ENCODE data around the genes PATJ and FOXD3.

DNA sequence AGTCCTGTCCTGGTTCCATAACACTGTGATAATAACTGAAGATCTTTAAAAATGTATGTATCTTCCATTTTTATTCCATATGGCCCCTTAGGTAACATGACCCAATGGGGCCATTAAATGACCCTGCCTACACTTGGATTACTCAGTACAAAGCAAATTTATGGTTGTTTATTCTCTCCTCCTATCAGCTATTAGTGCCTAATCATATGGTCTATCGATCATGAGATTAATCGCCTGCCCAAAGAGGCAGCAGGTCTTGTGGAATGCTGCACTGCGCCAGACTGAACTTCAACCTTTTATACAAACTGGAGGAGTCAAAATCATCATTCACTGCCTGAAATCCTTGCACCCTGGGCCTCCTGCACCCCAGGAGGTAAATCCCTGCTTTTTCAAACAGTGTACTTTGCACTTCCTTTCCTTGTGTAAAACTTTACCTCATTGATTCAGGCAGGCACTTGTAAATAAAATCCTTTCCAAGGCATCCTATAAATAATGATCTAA lies 69.7 kb downstream of the NFIA start:
- PRO-cap, result no peak

GRCh38 chr1:61170087-61170608 lies 87.8 kb downstream of the NFIA start:
- PRO-cap, result no peak

DNA sequence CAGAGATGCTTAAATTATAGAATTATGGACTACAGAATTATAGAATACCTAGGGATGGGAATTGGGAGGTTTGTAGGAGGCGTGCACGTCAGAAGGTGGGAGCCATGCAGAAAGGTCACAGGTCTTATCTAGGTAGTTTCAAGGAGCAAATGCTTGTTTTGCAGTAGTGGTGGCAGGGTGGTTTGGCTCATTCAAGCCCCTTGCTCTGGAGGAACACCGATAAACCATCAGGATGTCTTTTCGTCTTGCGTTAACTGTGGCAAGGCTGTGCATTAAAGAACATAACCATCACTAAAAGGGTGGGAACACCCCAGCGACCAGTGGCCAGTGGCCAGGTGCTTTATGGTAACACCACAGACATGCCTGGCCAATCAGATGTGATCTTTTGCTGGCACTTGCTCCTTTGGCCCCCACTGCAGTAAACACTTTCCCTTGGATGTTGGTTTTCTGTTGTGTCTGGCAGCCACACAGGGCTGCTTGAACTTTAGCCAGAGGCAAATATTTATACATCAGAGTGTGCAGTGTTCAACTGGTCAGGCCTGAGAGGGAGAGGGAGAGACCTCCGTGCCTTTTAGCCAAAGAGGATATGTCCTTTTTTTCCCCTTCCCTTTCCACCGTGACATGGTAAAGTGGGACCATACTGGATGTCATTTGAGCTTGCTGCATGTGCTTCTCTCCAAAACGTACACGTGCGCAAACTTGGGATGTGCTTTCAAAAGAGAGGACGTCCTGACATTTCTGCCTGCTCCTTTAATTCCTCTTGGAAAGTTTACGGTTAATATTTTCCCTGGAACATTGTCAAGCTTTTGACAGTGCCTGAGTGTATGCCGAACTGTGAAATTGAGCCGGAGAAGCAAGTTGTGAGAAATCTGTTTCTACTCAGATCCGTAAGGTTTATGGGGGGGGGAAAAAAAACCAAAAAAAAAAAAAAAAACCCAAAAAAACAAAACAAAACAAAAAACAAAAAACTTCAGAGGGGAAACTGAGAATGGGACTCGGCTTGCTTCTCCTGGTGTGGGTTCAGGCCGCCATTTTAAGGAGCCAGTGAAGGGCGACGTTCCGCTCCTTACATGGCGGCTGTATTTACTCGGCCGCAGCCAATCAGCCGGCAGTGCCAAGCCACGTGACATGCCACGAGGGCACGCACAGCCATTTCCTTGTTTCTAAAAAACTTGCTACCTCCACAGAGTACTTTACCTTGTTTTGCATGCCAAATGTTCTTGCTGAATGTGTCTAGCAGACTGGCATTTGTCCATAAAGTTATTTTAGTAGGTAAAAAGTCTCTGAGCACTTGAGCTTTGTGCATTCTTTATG lies 101.3 kb downstream of the NFIA start:
- PRO-cap, result bidirectional peak, plus-strand start outside the sequence, minus-strand start at position 1,046 of the sequence

- PRO-cap, result no peak
Observed at GRCh38 chr1:61213570-61214117, 131.3 kb downstream of the NFIA start.

GRCh38 chr1:61277205-61277865 lies 195.0 kb downstream of the NFIA start:
- PRO-cap, result unidirectional peak, plus-strand start at chr1:61277620

GRCh38 chr1:61318057-61319059 lies 236.0 kb downstream of the NFIA start:
- PRO-cap, result no peak

DNA sequence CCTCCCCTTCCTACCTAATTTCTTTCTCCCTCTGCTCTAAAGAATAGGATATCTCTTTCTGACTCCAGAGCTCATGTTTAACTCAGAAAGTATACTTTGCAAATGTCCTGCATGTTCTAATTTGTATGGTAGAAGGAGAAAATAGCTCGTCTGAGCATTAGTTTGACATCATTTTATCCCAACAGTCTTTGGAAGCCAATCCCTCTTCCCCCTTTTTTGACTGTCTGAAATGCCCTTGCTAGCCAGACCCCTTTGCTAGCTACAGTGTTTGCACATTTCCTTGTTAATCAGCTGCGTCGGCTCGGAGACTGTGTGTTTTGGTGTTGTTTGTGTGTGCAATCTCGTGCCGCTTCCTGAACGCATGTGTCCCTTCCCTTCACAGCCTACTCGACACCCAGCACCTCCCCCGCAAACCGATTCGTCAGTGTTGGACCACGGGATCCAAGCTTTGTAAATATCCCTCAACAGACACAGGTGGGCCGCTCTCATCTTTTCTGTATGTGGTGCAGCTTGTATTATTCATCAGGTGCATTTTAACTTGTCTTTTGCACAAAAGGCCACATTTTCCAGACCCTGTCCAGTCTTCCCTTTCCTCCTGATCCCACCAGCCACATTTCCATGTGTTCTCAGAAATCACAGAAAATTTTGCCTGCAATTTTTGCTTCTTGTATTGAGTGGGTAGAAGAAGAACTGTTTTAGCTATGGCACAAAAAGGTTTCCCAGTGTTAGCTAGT lies 298.7 kb downstream of the TM2D1 start:
- PRO-cap, result no peak

- PRO-cap, result bidirectional peak, plus-strand start at chr1:61742188, minus-strand start at chr1:61742213; bidirectional peak, plus-strand start at chr1:61742480, minus-strand start at chr1:61742368; bidirectional peak, plus-strand start at chr1:61742863, minus-strand start at chr1:61742600
Observed at GRCh38 chr1:61742090-61742996, at the start of gene PATJ. Gene PATJ, plus strand, starts transcription at chr1:61742480.

- PRO-cap, result unidirectional peak, plus-strand start at chr1:62069236
Observed at GRCh38 chr1:62068924-62069441, 125.7 kb upstream of the L1TD1 start.

DNA sequence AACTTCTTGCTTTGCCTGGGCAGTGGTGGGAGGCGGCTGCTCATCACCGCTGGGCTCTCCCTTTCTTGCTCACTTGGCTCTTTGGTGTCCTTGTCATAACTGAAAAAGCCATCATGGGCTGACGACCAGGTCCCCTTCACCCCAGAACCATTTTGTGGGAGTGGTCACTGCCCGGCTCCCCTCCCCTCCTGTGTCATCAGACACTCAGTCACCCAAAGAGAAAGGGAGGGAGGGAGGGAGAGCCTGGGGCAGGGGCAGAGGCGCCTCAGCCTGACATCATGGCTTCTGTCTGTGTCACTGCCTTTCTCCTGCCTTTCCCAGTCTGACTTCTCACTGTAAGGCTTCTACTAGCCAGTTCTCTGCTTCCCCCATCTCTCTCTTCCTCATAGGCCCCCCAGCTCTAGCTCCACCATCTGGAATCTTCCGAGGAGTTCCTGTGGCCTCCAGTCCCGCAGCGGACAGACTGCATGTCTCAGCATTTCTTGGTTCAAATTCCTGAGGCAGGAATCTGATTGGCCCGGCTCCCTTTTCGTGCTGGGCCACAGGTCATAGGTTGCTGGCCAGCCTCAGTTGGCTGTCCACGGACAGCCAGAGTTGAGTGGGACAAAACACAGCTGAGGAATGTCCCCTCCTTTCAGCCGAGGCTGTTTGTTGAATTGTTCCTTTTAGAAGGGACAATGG lies 18.5 kb upstream of the KANK4 start:
- PRO-cap, result no peak

GRCh38 chr1:62621851-62622455 lies 24.6 kb downstream of the ANGPTL3 start:
- PRO-cap, result no peak

- PRO-cap, result bidirectional peak, plus-strand start at chr1:63317530, minus-strand start at chr1:63317222; unidirectional peak, minus-strand start at chr1:63317697
Observed at GRCh38 chr1:63317381-63318243, 4.8 kb upstream of the FOXD3 start.

DNA sequence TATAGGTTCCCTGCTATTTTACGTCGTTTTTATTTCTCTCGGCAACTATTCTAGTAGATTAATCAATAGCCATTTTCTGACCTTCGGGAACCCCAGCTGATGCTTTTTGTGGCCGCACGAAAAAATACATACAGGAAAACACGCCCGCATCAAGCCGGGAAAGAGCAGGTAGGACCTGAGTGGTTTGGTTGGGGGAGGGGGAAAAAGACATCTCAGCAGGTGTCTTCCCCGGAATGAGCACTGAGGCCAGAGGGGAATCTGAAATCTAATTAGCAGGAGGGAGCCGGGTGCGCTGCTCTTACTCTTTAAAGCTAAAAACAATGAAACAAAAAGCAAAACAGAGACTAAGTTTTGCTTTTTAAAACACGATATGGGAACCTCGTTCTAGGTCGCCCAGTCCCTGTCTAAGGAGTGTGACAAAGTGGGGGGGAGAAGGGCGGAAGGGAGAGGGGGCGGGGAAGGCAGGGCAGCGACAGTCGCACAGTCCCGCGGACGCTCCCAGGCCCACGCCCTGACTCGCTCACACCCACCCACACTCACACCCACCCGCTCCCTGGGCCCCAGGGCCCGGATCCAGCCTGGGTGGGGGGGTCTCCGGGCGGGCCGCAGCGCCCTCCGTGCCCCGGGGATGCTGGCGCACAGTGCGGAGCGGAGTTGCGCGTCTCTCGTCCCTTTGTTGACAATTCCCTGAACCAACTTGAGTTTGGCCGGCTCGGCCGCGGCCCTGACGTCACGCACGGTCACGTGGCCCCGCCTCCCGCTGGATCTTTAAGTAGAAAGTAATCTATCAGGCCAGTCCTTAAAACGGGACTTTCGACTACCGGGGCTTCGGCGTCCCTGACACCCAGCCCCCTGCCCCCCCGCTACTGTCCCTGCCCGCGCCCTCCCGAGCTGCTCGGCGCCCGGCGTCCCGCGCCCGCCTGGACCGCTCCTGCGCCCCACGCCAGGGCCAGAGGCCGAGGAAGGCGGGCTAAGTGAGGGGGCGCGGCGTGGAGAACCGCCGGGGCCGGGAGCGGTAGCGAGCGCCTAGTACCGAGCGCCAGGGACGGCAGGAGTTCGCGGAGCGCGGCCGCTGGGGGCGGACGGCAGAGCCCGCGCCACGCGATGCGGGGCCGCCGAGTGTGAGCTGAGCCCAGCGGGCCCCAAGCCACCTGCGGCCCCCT lies at the start of gene FOXD3:
Gene FOXD3 (plus strand): TSS at position 798 of the 1,163 bp plus-strand sequence.
- PRO-cap, result bidirectional peak, plus-strand start at position 802 of the sequence, minus-strand start at position 678 of the sequence

DNA sequence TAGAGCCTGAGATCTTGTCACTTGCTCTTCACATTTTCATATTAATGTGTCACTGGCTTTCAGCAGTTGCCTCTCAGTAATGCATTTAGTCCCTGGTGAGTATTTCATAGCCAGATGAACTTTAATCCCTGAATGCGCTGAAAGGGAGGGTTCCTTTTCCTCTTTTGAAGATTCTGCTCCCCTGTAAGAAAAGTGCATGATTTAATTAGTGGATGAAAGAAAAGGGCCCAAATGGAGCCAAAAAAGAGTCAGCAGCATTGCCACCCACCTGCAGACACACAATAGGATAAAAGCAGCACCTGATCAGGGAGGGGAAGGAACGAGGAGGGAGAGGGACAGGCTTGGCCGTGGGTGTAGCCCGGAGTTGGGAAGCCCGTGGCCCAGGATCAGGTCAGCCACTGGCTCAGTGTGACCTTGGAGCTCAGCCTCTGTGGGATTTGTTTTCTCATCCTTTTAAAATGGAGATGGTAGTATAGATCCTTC lies 31.1 kb downstream of the ROR1 start:
- PRO-cap, result no peak

GRCh38 chr1:64021356-64021853 lies 182.0 kb upstream of the UBE2U start:
- PRO-cap, result no peak

DNA sequence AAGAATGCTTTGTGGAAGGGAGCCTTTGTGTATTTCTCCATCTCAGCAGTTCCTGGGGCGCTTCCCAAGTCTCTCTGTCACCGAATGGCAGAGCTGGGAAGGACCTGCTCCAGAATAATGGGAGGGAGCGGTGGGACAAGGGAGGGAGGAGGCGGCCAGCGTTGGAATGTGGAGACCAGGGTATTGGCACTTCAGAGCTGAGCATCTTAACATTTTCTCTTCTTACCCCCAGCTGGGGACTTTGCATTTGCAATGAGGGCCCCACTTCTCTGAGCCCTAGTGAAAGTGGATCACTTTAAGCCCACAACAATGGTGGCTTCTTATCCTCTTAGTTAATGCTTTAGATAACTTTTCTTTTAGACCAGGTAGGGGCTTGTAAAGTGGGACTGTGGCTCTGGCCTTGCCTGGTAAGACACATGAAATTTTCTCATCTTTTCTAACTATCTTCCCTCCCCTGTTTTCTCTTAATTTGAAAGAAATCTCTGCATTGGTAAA lies 24.0 kb downstream of the CACHD1 start:
- PRO-cap, result no peak

GRCh38 chr1:64691363-64691984 lies 53.4 kb upstream of the RAVER2 start:
- PRO-cap, result no peak

DNA sequence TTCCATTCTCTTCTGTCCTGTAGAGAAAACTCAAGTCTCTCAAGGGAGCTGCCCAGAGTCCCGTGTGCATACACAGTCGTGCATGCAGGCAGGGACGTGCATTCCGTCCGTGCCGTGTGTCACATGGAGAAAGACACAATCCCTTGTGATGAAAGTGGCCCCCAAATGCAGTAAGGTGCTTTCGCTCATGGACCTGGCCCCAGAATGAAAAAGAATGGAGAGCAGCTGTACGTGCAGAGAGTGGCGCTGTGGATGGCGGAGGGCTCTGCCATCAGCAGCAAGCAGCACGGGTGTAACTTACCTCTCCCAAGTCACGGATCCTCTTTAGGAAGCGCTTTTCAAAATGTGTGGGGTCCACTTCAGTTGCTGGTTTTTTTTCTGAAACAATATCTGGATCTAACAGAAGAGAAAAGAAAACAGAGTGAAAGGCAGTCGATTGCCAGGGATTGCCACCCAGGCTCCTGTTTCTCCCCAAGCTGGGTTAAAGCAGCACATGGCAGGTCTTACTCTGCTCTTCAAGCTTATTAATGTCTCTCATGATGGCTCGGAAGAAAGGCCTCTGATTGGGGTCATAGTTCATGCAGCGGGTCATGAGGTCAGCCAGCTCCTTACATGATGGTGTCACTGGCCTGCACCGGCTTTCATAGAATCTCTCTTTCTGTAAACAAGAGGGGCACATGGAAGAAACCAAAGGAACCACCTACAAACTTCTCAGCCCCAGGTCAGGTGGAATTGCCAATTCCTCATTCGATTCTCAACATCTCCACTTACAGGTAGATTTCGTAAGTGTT lies 96.3 kb downstream of the RAVER2 start:
- PRO-cap, result no peak

DNA sequence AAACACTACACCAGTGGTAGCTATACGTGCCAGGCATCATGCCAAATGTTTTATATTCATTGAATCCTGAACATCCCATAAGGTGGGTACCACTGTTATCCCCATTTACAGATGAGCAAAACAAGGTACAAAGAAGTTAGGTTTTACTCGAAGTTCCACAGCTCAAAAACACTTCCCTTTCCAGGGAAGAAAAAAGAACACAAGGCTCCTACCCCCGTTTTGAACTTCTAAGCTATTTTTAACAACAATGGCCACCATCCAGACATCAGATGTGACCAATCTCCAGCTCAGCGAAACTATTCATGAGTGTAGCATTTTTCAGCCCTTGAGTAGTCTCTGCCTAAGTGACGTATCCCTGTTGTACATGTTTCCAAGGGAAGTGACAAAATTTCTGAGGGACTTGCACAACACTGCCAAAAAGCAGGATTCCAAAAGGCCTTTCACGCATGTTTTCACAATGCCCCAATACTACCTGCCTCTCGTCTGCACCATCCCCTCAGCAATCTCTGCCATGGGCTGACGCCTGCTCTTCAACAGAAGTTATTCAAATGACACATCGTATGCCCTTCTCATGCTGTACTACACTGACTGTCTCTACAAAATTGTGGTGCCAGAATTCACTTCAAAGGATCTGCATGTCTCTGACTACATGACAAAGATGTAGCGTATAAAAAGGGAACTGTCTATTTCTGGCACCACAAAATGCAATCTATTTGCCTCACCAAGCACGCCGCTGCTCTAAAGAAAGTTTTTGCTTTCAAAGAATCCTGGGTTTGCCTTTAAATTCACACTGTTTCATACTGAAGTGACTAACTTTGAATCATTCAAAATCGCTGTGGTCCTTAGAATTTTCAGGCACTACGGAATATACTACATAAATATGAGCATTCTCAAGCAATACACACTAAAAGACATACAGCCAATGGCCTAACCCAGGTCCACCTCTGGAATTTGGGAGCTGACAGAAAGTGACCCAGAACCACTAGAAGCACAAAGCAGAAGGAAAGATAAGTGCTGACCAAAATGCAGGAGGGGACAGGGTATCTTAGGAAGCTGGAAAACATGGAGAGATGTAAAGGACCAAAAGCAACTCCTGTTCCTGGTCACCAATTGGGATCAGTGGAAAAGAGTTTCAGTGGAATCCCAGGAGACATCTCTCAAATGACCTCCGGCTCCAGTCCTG lies 32.9 kb downstream of the JAK1 start:
- PRO-cap, result no peak

DNA sequence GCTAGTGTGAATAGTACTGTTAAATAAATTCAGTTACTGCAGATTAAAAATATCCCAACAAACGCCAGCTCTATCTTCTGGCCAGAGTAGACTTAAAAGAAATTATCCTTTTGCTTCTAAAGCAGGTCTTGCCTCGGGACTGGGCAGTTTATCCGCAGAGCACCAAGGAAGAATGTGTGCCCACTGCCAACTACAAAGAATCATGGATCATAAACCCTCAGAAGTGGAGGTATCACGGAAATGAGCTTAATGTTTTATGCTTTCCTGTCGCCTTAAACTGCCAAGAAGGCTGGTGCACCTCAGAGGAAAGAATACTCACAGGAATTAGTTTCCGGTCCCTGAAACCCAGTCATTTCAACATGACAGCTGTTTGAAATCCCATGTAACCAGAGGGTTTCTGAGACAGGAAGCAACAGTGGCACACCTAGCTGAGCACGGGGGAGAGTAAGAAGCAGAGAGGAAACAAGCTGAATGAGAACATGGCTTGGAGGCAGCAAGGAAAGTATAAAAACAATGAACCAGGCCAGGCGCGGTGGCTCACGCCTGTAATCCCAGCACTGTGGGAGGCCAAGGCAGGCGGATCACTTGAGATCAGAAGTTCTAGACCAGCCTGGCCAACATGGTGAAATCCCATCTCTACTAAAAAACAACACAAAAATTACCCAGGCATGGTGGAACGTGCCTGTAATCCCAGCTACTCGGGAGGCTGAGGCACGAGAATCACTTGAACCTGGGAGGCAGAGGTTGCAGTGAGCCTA lies 3.9 kb downstream of the JAK1 start:
- PRO-cap, result no peak

All from right cardiac atrium (tissue), 1 donor.